Mononuclear cell (primary cell): ENCODE measurements around the genes COL4A5 and RBMXL3.

DNA sequence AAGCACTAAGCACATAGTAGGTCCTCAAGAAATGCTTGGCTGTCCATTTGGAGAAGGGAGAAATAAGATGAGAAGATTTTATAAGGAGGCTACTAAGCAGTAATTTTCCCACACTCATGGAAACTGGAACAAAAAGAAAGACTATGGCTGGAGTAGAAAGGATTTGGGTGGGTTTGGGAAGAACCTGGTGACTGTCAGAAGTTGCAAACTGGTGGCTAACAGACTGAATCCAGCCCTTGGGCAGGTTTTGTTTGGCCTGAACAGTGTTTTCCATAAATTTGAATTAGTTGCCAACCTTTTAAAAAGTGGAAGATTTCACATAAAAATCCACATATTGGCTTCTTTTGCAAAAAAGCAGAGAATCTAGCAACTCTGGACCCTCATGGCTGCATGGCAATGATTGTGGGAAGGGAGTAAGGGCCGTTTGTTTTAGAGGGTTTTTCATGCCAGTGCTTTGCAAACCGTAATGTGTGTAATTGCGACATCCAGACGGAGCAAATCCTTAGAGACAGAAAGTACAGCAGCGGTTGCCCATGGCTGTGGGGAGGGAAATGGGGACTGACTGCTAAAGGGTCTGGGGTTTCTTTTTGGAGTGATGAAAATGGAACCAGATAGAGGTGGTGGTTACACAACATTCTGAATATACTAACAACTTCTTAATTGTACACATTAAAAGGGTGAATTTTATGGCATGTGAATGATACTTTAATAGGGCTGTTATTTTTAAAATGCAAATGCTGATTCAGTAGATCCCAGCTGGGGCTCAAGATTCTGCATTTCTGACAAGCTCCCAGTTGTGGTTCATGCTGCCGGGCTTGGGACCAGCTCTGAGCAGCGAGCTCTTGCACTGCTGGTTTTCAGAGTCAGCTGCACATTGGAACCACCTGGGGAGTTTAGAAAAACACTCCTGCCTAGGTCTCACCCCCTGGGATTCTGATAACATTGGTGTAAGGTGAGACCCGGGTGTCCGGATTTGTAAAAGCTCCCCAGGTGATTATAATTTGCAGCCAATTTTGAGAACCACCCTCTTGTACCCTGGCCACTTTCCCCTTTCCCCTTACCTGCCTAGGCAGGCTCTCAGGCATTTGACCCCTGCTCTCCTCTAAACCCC, 47.5 kb downstream of the PRPS1 start:
- RRBS, result no CpG with 5 or more reads among the region's 9 CpGs

DNA sequence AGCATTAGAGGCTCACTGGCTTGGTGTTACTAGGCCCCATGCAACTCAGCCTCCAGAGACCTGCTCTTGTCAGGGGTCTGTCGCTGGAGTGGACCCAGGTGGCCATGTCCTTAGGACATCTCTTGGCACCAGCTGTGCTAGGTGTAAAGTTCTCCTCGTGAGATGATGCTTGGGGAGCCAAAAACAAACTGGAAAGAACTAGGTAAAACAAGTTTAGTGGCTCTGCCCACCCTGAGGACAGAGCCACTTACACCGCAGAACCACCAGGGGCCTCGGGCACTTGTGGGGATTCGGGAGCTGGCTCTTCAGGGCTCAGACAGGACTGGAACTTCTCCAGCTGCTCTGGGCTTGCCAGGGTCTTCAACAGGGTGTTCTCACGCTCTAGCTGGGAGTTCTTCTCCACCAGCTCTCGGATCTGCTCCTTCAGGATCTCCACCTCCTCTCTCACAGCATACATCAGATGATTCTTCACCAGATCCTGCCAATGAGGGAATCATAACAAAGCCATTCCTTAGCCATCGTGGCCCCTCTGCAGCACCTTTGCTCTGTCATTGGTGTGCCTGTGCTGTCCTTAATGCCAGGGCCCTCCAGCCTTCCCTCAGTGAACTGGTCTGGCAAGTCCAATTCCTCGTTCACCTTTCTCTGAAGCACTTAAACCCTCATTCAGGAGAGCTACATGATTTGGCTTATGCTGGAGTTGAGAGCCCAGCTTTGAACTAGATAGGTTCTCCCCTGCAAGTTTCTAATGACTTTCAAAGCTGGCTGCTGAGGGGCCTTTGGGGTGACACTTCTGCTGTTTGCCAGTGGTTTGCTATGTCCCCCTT, 61.1 kb downstream of the TSC22D3 start:
- RRBS, result no CpG with 5 or more reads among the region's 9 CpGs

DNA sequence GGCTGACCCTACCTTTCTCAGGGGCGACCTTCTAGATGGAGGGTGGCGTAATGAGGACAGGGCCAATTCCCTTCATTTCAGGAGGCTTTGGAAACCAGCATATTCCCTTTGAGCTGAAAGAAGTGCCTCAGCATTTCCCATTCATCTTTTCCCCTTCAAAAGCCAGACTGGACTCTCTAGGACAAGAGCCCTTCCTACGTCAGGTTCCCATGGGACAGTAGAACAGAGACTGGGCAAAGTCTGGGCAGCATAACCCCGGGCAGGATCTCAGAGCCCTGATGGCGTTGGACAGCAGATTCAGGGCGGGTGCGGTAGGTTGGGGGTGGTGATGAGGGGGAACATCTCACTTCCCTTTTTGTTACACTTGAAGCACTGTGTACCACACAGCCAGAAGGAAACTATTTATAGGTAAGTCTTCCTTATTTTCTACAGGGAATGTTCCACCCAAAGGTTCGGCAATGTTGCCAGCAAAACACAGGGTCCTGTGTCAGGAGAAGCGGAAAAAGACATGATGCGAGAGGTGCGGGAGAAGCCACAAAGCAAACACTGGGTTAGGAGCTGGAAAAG, 54.3 kb downstream of the TSC22D3 start:
- RRBS, result no CpG with 5 or more reads among the region's 11 CpGs

DNA sequence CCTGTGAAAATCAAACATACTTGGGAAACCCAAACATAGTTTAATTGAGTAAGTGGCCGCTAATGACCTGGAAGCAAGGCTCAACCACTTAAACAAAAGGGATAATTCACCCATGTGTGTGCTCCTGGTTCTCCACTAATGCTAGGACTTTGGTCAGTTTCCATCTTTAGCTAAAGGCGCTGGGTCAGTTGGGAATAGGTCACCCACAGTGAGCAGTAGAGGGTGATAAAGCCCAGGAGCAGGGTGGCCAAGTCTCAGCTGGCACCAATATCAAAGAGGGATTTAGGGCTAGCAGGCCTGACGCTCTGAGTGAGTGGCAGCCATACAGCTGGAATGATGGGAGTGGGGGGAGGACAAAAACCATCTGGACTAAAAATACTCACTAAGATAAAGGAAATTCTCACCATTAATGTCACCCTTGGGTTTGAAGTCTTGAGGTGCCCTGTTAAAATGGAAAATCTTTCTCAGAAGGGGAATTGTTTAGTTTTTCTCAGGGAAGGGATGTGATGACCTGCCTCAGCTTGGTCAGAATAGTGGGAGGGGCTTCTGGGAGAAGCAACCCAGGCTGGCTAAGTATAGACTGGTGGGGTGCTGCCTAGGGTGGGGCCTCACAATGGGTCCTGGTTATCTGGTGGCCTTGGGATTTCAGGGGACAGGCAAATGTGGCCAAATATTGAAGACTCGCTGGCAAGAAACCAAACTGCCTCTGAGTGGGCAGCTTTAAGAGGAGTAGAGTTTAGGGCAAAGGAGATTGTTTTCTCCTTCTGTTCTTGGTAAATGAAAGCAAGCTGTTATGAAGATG, 47.1 kb downstream of the TSC22D3 start:
- RRBS, result no CpG with 5 or more reads among the region's 4 CpGs

- RRBS, result no CpG with 5 or more reads among the region's 3 CpGs
Measured at GRCh38 chrX:107761447-107761932, 14.1 kb downstream of the TSC22D3 start.

DNA sequence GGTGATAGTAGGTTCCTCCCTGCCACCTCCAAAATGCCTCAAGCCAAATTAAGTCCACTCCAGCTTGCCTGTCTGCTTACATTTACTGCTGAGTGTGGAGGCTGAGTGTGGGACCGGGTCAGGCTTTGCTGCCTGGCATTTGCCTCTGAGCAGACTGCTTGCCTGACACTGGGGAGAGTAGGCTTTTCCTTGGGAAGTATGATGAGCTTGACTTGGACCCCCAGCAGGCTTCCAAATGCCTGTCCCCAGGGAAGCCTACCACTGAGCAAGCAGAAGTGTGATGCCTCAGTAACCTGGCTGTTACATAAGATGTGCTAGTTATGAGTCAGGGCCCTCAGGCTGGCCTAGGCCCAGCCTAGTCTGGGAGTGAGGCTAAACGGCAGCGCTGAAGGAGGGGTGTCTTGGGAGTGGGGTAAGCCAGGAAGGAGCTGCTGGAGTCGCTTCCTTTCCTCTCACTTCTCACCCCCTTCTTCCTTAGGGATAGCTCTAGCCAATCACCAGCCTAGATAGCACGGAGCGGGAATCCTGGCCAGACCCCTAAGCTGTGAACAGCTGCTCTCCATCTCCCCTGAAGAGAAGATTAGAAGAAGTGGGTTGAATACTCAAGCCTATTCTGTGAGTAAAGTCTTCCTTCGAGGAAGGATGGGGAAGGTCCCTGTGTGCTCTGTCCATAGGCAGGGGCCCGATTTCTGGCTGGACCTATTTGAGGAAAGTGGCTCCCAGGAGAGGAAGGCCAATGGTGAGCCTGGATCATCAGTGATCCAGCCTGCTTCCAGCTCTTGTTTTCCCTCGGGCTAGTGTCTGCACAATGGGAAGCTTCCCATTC, 8.8 kb downstream of the TSC22D3 start:
- RRBS, result no CpG with 5 or more reads among the region's 9 CpGs

- RRBS, result no CpG with 5 or more reads among the region's 14 CpGs
Measured at GRCh38 chrX:107772760-107773593, 2.6 kb downstream of the TSC22D3 start.

- RRBS, result no CpG with 5 or more reads among the region's 19 CpGs
Measured at GRCh38 chrX:107776868-107777641, 478 bp upstream of the NCBP2L start.

GRCh38 chrX:108439153-108440272, at the start of gene COL4A5:
Gene COL4A5, plus strand, starts transcription at chrX:108439838.
- RRBS, result 8% methylated on average over 12 of the region's 28 CpGs

GRCh38 chrX:108737014-108737702, 795 bp upstream of the IRS4 start:
- RRBS, result no CpG with 5 or more reads among the region's 30 CpGs

DNA sequence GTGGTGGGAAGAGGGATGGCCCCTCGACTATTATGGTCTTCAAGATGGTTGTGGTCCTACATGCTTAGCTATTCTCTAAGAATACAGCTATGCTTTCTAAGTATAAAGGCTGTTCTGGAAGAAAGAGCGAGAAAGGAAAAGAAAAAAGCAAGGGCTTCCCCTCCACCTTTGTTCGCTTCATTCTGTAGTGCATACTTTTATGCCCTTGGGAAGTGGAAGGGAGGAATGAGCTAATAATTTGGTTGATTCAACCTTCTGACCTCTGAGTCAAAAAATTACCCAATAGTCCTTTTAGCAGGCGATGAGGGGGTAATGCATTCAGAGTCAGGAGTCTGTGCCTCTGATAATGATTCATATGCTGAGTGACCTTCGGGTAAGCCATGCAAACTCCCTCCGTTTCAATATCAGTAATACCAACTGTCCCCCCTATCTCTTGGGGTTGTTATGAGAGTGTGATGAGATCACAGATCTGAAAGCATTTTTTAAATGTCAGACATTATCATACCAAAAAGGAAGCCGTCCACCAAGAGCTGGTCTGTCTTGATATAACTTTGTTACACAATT, 41.6 kb upstream of the ACSL4 start:
- RRBS, result no CpG with 5 or more reads among the region's 7 CpGs

GRCh38 chrX:110173052-110174236, 144.4 kb downstream of the AMMECR1 start:
- RRBS, result no CpG with 5 or more reads among the region's 20 CpGs

DNA sequence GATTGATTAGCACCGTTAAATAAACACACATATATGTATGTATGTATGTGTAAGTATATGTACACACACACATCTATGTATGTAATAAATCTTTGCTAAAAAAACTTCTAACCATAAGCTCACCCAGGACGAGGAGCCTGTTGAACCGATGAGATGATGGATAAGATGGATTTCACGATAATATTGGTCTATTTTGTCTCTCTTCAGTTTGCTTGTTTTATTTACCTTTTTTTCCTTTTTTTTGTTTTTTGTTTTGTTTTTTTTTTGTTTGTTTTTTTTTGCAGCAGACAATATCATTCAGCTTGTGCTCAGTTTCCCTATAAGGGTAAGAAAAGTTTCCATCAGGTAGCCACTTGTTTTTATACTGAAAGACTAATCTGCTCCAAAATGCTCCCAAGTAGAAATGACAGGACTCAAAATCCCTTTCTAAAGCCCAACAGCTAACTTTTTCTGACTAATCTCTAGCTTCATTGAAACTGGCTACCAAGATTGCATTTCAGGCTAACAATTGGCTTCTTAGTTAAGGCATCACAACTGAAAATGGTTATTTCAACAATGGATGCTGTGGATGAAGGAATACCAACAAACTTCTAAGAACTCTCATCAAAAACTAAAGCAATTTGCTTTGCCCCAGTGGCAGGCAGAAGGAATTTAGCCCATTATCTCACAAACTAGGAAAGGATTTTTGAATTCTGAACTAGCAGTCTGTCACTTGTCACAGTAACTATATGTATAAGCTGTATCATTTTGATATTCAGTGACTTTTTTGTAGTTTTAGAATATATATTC, 121.5 kb downstream of the AMMECR1 start:
- RRBS, result no CpG with 5 or more reads among the region's 4 CpGs

DNA sequence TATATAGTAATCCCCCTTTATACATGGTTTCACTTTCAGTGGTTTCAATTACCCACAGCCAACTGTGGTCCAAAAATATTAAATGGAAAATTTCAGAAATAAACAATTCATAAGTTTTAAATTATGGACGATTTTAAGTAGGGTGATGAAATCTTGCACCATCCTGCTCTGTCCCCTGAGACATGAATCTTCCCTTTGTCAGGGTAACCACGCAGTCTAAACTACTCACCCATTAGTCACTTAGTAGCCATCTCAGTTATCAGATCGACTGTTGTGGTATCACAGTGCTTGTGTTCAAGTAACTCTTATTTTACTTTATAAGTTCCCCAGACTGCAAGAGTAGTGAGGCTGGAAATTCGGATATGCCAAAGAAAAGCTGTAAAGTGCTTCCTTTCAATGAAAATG, 5.4 kb downstream of the GNG5B start:
- RRBS, result no CpG with 5 or more reads among the region's 4 CpGs

- RRBS, result no CpG with 5 or more reads among the region's 18 CpGs
Measured at GRCh38 chrX:110412935-110413871, 54.6 kb downstream of the RTL9 start.

- RRBS, result no CpG with 5 or more reads among the region's 5 CpGs
Measured at GRCh38 chrX:110964788-110965245, 131.2 kb upstream of the PAK3 start.

DNA sequence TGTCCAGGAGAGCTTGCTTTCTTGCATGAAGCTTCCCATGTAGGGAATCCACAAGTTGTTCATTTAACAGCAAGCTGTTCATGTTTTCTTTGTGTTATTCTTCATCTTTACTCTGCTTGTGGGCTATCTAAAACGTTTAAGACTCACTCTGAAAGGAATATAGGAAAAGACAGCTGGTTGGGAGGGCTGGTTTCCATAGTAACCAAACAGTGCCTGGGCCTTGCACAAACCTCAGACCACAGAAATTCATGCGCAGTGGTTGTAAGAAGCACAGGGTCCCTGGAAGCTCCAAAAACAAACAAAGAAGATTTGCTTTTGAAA, 7.7 kb downstream of the SERTM2 start:
- RRBS, result no CpG with 5 or more reads among the region's 2 CpGs

GRCh38 chrX:115013689-115013963, 3.8 kb downstream of the IL13RA2 start:
- RRBS, result no CpG with 5 or more reads among the region's 2 CpGs

DNA sequence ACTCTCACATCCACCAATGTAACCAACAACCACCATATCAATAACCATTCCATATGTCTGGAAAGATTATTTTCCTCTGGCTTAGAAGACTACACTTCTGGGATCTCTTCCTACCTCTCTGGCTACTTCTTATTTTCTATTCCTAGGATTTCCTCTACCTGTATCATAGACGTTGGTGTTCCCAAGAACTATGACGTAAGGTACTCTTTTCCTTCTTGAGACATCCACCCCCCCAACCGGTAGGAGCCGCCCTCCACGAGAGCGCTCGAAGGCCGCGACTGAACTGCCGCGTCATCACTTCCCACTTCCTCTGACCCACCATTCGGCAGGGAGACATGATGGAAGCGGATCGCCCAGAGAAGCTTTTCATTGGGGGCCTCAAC, at the start of gene RBMXL3:
Gene RBMXL3 (plus strand): TSS at position 304 of the 383 bp plus-strand sequence.
- RRBS, result no CpG with 5 or more reads among the region's 14 CpGs

GRCh38 chrX:115649636-115650325, 88.8 kb downstream of the PLS3 start:
- RRBS, result no CpG with 5 or more reads among the region's 5 CpGs